ENCODE data around the genes FSIP1, INAFM2, BAHD1, KNL1 and CHAC1.

DNA sequence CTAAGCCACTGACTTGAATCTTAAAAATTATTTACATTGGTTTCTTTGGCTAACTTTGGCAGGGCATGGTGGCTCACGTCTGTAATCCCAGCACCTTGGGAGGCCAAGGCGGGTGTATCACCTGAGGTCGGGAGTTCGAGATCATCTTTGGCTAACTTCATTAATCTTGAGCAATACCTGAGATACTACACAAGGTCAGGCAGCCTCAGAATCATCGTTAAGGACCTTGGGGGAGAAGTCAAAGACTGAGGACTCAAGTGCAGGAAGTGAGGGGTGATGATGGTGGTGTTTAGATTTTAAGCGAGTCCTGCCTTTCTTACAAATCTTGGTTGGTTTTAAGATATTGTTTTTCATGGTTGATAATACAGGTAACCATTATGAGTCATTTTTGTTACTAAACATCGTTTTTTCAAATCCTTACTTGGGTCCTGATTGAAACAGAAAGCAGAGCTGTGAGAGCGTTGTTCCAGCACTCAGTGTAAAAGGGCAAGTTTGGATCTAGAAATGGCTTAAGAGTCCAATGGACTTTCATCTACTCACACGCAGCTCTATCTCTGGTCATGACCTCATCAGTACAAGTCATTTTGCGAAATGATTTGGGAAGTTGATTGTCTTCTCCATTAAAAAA is 4.2 kb downstream of the RASGRP1 start:
- RAMPAGE, long total RNA = no peak
- RRBS = no CpG with 5 or more reads among the region's 10 CpGs

DNA sequence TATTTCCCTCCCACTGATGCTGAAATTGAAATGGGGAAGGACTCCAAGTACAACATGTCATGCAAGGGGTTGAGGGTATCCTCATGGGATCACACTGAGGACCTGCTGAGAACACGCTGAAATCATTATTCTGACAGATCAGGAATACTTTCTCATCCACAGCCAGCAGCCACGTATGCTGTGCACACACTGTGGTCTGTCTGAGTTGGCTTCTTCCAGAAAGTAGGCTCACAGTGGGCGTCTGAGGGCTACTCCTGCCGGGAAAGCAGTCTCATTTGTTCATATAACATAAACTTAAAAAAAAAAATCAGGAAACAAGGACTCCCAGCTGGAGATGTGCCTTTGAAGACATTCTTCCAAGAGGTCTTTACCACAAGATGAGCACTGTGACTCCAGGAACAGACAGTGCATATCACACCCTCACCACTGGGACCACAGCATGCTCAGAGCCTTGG is 300.4 kb upstream of the RASGRP1 start:
- RAMPAGE, long total RNA = no peak
- RRBS = no CpG with 5 or more reads among the region's 4 CpGs

GRCh38 chr15:39171920-39172633 is 408.8 kb upstream of the THBS1 start:
- RAMPAGE, long total RNA = no peak
- RRBS = no CpG with 5 or more reads among the region's 7 CpGs

DNA sequence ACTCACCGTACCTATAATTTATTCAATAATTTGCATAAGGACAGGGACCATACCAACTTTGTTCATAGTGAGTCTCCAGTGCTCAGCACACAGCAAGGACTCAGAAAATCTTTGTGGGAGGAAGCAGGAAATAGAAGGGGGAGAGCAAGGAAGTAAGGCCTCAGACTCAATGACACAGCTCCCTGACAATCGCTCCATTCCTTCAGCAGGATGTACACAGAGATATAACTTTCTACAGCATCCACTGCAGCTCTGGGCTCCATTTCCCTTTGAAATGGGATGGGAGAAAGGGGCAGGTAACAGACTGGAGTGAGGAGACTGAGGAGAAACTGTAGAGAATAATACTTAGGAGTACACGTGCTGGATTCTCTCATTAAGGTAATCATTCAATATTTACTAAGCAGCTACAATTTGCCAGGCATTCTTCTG is 330.4 kb upstream of the THBS1 start:
- RAMPAGE, long total RNA = no peak
- RRBS = no CpG with 5 or more reads among the region's 3 CpGs

- RAMPAGE, long total RNA = no peak
- RRBS = no CpG with 5 or more reads among the region's 9 CpGs
Measured at GRCh38 chr15:39593993-39594826, 13.3 kb downstream of the THBS1 start.

GRCh38 chr15:39782306-39783122 is at the start of gene FSIP1:
TSS of gene FSIP1 (minus strand) at chr15:39782841.
- RAMPAGE, long total RNA = start-site peak on the minus strand at chr15:39782796-39782841, 40 and 35 reads in 2 replicates; start-site peak on the plus strand at chr15:39782872-39782942, 11 and 6 reads in 2 replicates
- RRBS = 3% methylated on average over 5 of the region's 67 CpGs

- RAMPAGE, long total RNA = no peak
- RRBS = no CpG with 5 or more reads among the region's 2 CpGs
Measured at GRCh38 chr15:40048901-40049298, 9.9 kb upstream of the SRP14 start.

GRCh38 chr15:40064529-40064996 is 25.6 kb upstream of the SRP14 start:
- RAMPAGE, long total RNA = no peak
- RRBS = no CpG with 5 or more reads among the region's 6 CpGs

GRCh38 chr15:40081402-40082459 is 26.9 kb downstream of the BMF start:
- RAMPAGE, long total RNA = no peak
- RRBS = no CpG with 5 or more reads among the region's 17 CpGs

DNA sequence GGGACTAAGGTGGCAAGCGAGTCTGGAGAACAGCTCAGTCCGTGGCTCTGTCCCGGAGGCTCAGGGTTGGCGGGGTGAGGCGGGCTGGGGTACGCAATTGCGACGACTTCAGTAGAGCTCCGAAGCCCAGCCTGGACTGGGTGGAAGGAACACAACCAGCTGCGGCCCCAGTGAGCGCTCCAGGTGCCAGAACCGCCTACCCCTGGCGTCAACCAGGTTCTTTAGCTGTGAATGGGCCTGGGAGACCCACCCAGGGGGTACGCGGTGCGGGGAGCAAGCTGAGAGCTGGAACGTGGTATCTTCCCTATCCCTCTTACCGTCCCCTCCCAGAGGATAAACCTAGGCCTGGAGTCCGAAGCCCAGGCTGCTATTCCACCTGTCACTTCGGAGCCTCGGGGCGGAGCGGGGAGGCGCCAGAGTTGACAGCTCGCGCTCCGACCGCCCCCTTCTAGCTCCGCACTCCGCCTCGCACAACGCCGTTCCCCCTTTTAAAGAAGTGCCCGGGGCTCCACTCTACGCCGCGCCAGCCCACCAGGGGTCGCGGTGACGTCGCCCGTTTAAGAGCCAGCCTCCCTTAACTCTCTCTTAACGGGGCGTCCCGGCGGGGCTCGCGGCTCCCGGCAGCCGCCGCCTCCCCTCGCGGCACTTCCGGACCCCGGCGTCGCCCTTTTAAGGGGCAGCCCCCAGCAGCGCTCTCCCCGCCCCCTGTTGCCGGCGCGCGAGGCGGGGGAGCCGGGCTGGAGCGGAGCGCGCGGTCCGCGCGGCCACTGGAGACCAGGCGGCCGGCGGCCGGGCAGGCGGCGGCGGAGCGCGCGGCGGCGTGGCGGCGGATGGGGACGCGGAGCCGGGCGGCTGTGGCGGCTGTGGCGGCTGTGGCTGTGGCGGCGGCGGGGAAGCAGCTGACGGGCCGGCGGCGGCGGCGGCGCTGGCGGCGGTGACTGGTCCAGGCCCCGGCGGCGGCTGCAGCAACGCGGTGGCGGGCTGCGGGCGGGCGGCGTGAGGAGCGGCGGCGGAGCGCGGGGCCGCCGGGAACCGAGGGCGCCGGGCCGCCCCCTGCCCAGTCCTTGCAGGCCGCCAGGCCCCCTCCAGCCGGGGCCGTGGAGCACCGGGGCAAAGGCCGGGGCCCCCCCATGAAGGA is at the start of gene INAFM2:
TSS of gene INAFM2 (plus strand) at position 767 of the 1,138 bp plus-strand sequence.
- RAMPAGE, long total RNA = no peak
- RRBS = 2% methylated on average over 72 of the region's 130 CpGs

- RAMPAGE, long total RNA = no peak
- RRBS = no CpG with 5 or more reads among the region's 8 CpGs
Measured at GRCh38 chr15:40347826-40348435, 2.9 kb upstream of the PHGR1 start.

DNA sequence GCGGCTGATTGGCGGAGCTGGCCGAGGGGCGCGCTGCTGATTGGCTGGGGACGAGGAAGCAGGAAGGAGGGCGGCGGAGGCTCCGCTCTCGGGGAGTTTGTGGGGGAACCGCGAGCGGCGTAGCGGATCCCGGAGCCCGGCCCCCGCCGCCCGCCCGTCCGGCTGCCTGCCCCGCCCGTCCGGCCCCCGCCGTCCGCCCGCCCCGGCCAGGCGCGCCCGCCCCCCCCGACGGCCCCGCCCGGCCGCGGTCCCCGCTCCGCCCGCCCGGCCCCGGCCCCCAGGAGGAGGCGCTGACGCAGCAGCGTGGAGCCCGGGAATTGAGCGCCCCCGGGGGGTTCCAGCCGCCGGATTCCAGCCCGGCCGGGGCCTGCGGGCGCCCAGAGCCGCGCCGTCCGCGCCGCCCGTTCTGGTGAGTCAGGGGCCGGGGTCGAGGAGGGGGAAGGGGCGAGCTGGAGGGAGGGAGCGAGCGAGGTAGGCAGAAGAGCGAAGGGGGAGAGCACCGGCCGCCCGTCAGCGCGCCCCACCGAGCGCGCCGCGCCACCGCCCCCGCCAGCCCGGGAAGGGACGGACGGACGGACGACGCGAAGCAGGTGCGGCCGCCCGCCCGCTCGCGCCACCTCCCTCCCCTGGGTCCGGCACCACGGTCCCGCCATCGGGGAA is at the start of gene BAHD1:
TSS of gene BAHD1 (plus strand) at position 94 of the 660 bp plus-strand sequence.
- RAMPAGE, long total RNA = no peak
- RRBS = 2% methylated on average over 55 of the region's 98 CpGs

DNA sequence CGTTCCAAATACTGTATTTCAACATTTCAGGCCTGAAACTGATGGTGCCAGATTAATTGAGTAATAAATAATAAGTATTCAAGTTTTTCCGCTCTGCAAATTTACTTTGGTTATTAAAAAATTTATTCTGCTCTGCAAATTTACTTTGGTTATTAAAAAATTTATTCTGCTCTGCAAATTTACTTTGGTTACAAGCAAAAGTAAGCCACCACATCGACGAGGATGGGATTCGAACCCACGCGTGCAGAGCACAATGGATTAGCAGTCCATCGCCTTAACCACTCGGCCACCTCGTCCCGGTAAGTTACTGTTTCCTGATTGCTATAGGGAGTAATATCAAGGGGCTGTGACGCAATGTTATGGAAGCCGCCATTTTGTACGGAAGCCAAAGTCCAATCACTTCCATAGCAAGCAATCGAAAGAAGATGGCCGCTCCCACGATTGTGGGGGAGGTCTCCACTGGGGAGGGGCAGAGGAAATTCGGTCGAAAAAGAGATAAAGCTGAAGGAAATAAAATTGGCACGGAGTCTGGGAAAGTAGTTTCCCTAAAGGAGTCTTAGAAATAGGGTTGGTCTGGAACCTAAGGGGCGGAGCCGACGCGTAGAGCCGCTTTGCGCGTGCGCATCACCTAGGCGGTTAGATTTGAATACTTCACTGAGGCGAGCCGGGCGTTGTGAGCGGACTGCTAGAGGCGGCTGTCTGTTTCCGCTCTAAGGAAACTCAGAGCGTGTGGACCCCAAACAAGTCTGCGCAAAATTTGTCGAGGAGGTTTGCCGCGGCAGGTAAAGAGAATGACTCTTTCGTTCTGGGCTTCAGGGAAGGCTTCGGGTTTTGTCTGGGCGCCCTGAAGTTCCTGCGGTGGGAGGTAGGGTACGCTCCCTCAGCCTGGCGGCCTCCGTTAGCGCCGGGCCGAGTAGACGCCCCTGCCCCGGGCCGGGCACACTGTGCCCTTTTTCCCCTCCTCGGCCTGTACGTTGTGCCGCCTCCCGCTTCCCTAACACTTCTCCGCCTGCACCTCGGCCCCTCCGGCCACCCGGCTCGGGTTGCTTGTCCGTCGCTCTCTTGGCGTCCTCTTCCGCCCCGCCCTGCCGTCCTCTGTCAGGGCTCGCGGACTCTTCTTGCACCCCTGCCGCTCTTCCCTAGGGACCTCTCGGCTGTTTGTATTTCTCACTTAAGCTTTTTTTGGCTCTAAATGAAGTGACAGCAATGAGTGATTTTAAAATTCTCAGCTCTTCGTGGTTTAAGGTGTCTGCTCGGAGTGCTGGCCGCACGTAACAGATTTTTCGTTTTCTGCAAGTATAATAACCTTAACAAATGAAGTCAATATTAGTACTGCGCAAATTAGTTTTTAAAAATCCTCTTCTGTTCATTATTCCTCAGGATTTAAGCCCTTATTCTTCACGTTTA is at the start of gene KNL1:
TSS of gene KNL1 (plus strand) at position 639 of the 1,407 bp plus-strand sequence.
- RAMPAGE, long total RNA = no peak
- RRBS = 0% methylated on average over 3 of the region's 79 CpGs

DNA sequence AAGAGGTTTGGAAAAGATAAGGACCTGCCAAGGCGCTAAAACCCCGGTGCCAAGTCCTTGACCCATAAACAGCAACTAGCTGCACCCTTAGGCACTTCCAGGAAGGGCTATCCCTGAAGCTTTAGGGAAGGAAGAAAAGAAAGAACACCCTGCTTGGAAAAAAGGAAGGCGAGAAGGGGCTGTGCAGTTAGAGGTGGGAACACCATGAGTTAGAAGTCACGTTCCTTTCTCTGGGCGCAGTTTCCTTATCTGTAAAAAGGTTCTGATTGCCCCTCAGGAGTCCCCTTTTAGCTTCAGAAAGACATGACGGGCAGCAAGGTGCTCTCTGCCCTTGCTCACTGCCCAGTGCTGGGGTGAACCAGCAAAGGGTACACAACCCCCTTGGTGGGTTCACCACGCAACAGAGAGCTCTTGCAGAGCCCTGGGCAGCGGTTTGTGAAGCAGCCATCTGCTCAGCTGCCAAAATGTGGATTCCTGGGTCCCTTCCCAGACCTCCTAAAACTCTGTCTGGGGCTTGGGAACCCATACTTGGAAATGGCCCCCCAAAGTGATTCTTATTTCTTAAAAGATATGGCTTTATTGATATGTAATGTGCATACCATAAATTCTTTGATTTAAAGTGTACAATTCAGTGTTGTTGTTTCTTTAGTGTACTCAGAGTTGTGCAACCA is 871 bp downstream of the GCHFR start:
- RAMPAGE, long total RNA = no peak
- RRBS = no CpG with 5 or more reads among the region's 8 CpGs

DNA sequence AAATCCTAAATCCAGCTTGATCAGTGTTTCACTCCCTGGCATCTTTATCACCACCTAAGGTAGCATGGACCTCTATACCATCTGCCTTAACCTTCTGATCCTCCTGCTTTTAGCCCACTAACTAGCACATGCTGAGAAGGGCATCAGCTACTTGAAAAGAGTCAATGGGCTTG is 309 bp upstream of the ZFYVE19 start:
- RAMPAGE, long total RNA = no peak

DNA sequence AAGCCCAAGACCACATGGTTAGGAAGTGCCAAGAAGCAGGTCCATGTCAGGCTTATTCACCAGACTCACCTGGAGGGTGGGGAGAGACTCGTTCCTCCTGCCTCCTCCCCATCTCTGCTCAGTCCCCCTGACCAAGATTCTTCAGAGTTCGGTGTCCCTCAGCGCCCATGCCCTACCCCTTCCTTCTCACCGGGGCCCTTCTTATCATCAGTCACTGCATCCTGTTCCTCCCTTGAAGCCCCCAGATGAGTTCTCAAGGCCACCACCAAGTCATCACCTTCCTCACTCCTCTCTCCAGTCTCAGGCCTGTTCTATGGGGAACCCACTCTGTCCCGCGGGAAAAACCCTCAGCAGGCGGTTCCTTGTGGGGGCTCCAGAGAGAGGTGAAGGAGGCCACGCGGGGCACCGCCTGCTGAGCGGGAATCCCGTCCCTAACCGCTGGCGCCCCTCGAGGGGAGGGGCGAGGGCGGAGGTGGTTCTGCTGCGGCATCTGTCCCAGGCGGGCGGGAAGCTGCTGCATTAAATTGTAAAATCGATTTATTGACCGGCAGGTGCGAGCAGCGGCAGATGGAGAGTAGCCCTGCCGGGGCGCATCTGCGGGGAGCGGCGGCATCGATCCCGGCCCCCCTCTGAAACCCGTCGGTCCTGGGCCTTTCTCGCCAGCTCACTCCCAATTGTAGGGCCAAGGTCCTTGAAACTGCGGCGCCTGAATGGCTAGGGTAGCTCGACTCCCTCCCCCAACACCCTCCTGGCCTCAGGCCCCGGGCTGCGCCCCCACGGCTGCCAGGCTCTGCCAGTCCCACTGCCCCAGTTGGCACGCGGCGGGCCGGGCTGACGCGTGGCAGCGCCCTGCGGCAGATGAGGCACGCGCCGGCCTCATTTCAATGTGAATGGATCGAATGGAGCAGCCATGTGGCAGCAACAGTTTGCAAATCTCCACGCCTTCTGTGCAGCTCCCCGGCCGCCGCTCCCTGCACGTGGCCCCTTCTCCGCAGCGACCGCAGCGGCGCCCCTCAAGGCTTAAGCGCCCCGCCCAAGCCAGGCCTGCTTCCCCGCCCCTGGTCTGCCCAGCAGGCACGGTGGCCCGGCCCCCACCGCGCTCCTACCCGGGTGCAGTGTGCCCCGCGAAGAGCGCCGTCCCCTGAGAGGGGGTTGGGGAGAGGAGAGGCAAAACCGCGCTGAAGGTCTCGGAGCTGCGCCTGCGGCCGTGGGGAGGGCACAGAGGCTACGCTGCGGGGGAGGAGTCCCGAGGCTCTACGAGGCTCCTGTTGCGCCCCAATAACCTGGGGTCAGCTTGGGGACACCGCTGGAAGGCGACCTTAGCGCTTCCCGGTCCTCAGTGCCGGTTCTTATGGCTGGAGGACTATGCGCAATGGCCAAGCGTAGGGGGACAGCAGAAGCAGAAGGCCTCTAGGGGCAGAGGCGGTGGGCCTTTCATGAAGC is 3.4 kb upstream of the DLL4 start:
- RAMPAGE, long total RNA = no peak
- RRBS = 6% methylated on average over 27 of the region's 93 CpGs

GRCh38 chr15:40952242-40953349 is 675 bp upstream of the CHAC1 start:
- RAMPAGE, long total RNA = no peak
- RRBS = 19% methylated on average over 16 of the region's 65 CpGs

DNA sequence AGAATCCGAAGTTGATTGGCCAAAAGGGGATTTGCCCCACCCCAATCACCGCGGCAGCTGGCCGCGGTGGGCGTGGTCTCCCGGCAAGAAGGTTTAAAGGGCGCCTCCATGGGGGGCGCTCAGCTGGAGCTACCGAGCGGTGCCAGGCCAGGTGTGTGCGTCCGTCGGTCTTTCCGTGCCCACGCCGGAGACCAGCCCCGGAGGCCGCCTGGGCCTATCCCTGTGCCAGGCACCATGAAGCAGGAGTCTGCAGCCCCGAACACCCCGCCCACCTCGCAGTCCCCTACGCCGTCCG is at the start of gene CHAC1:
TSS of gene CHAC1 (plus strand) at position 122 of the 295 bp plus-strand sequence.
- RAMPAGE, long total RNA = no peak
- RRBS = under 1% methylated on average over 8 of the region's 25 CpGs

- RAMPAGE, long total RNA = no peak
- RRBS = 16% methylated on average over 4 of the region's 13 CpGs
Measured at GRCh38 chr15:40982862-40983348, 29.6 kb downstream of the CHAC1 start.

GRCh38 chr15:40989500-40990682 is 36.6 kb downstream of the CHAC1 start:
- RAMPAGE, long total RNA = no peak
- RRBS = no CpG with 5 or more reads among the region's 4 CpGs

All from cardiac muscle cell (in vitro differentiated cells and primary cell).